Daoy (cell line): Measurements from ENCODE around the genes CLEC19A, TMC5 and GP2.

DNA sequence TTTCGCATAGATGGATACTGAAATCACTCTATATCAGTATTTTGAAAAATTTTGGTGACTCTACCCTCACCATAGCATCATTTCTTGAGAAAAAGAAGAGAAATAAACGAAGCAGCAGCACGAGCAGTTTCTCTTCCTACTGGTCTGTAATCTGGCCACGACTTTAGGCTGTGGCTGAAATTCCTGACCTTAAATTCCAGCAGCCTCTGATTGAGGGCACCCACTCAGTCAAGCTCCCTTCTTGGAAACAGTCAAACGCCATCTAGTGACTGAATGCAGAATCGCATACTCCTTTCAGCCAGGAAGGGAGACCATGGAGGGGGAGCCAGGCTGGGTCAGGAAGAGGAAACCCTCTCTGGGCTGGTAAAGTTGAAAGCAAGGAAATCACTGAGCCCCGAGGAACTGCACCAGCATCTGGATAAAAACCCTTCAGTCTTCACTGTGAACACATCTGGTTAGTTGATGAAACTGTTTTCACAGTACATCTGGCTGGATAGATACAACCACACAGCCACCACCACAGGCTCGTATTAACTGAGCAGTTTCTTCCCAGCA is 108.5 kb upstream of the XYLT1 start:
- RAMPAGE, long total RNA: no peak

DNA sequence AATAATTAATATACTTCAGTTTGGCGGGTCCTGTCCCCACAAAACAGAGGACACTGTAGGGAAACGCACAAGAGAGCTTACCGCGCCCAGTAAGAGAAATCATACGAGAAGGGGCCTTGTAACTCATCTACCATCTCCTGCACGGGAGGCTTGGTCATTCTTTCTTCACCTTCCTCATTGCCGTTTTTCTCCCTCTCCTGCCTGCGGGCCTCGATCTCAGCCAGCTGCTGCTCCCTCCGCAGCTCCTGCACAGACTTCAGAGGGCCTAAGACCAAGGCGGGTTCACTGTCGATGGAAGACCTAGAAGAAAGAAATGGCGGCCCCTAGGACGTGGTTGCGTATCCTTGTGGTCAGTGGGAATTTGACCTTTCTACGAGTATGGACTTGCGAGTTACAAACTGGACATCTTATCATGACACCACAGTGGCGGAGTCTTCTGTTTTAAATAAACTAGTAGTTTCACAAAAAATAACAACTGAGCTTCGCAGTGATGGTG is 41.2 kb downstream of the NOMO2 start:
- RAMPAGE, long total RNA: no peak

DNA sequence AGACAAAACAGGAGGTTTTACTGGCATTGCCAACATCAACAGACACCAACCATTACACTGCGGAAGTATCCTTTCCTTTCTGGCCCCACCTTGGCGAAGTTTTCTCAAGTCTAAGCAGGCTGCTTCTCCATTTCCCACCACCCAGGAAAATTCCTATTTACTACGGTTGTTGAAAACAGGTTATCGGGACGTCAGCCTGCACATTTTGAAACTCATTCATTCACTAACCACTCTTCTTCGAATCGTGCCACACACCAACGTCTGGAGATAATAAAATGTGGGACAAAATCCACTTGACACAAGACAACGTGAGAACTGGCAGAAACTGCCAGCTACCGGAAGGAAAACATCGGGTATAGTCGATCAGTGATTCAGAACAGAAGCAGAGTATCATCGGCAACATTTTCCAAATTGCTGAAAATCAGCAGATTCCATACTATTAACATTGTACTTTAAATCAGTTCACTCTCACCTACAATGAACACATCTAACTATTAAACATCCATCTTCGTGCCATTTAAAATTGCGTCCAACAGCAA is 935 bp downstream of the RPS15A start:
- RAMPAGE, long total RNA: no peak

GRCh38 chr16:18989175-18989779 is 5.5 kb downstream of the TMC7 start:
- RAMPAGE, long total RNA: no peak

GRCh38 chr16:19183662-19184174 is 15.7 kb downstream of the SYT17 start:
- RAMPAGE, long total RNA: no peak

DNA sequence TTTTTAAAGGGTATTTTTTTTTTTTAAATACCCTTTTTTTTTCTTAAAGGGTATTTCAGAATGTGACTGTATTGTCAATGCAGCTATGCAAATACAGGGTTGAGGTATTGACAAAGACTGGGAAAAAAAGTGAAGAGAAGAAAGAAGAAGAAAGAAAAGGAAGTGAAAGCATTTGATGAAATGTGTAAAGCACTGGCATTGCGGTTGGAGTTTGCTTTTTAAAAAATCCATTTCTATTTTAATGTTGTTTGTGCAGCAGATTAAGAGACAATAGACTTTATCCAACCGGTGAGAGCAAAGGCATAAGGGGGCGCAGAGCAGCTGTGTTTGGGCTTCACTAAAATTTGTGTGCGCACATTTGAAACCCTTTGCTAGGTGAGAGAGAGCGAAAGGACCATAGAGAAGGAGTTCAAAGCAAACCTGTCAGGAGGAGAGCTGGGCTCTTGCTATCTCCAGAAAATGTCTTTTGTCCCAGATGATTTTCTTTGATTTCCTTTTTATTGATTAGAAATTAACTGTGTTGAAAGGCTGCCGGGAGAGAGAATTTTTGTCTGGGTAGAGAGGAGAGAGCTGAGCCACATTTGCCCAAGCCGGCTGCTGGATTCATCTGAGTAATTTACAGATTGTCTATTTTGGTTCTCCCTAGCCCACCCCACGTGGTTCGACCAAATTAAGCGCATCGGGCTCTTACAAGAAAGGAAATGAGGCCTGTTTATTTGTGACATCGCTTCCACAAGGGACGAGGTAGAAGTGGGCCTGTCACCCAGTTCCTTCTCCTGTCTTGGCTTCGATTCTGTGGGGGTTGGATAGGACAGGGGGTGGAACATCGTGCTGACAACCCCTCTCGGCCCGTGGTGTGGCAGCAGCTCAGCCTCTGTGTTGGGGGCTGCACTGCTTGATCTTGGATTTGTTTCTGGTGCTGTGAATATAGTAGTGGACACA is 42.7 kb downstream of the SYT17 start:
- RAMPAGE, long total RNA: no peak

DNA sequence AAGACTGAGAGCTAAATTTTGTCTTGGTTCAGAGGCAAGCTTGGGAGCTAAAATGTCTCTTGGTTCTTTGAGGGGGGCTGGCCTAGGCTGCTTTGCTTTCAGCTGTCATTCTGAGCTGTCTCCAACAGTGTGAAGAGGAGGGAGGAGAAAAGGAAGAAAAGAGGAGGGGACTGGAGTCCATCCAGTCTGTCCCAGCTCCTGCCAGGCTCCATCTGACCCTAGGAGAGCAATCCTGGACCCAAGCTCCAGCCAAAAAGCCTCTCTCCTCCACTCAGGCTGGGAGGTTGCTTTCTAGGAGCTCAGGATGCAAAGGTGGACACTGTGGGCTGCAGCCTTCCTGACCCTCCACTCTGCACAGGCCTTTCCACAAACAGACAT is at the start of gene CLEC19A:
Gene CLEC19A (plus strand): TSS at position 184 of the 378 bp plus-strand sequence.
- RAMPAGE, long total RNA: no peak

- RAMPAGE, long total RNA: no peak
Measured at GRCh38 chr16:19384734-19385091, 33.0 kb upstream of the TMC5 start.

- RAMPAGE, long total RNA: no peak
Measured at GRCh38 chr16:19417316-19418429, at the start of gene TMC5. Gene TMC5 (plus strand): TSS chr16:19417883.

DNA sequence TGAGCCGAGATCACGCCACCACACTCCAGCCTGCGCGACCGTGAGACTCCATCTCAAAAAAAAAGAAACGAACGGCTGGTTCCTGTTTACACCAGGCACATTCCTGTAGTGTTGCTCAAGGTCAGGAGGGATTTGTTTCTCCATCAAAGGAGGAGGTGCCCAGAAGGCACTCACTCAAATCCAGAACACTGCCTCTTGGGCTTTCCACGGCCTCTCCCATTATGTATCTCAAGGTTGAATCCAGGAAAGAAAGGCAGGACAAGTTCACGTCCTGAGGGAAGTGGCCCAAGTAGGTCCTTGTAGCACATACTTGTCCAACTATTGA is 13.5 kb downstream of the KNOP1 start:
- RAMPAGE, long total RNA: no peak

DNA sequence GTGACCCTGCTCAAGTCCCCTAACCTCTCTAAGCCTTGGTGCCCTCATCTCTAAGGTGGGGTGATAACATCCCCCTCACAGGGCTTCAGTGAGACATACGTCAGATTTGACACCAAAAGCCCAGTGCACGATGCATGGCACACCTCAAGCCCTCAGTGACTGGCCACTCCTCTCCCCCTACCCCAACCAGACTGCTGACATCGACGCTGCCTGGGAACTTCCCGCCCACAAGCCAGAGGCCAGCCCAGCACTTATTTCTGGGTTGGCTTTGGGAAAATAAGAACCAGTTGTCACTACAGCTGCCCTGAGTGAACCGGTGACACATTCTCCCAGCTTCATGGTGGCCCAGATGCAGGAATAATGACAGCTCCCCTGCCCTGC is 9.6 kb downstream of the KNOP1 start:
- RAMPAGE, long total RNA: no peak

- RAMPAGE, long total RNA: no peak
Measured at GRCh38 chr16:19753701-19755008, 36.1 kb downstream of the IQCK start.

DNA sequence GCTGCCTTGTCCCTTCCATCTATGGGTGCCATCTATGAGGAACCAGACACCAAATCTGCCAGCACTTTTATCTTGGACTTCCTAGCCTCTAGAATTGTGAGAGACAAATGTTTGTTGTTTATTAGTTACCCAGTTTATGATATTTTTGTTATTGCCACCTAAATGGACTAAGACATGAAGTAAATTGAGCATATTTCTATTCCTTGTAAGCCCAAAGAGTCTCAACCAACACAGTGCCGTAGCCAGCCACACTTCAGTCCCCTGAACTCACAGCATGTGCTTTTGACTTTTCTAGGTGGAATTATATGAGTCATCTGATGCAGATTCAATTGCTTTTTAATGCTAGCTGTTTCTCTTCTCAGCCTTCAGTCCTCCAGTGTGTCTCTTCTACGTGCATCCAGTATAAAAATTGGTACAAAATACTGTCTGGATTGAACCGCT is 38.9 kb downstream of the IQCK start:
- RAMPAGE, long total RNA: no peak

DNA sequence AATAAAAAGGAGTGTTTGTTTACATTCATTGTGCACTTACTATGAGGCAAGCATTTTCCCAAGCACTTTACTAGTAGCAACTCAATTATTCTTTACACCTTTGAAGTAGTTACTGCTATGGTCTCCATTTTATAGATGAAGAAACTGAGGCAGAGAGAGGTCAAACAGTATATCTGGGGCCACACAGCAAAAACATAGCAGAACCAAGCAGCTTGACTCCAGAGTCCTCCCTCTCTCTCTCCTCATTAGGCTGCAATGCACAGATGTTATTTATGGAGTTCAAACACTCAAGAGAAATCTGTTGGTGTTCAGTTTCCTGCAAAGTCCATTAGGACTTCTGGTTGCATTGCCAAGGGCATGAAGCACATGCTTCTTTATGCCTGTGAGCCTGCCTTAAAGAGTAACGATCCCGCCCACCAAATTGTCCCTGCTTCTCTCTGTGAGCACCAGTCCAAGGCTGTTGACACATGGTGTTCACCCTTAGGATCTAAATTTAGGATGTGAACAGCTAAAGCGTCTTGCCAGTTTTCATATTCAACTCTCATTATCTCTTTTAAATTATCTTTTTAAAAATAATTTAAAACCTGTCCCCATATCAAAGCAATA is 44.0 kb downstream of the GPRC5B start:
- RAMPAGE, long total RNA: no peak

DNA sequence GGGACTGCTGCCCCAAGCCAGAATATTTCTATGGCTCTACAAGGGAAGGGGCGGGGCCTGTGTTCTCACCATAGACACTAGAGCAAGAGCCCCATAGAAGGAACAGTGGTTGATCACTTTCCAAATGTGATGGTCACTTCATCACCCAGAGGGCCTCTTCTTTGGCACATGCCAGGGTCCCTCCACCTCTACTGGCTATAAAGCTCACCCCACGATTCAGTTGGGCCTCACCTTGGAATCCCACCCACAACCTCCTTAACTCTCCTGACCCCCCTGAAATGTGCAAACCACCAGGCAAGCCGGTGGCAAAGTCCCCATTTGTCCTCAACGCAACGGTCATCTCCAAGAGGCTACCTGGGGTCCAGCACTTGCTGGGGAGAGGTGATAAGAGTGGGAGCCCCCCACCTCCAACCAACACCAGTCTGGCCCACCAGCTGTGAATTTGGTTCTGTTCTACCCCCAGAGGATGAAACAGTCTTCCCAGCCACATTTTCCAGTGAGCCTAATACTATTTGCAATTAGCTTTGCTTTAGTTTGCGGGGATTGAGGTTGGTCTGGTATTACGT is 24.8 kb downstream of the GPRC5B start:
- RAMPAGE, long total RNA: no peak

DNA sequence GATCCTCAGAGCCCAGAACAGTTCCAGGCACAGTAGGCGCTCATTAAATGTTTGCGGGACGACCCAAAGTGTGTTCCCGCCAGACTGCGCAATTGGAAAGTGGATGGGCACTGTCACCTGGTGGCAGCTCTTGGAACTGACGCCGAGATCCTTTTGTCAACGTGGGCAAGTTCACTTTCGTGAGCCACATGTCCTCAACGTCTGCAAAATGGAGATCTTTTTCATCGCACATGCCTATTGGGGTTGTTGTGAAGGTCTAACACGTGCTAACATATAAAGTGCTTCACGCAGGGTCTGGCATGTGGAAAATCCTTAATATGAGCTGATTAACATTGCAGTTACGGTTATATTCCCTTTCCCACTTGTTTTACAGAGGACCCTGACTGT is 1.7 kb upstream of the GPRC5B start:
- RAMPAGE, long total RNA: no peak

GRCh38 chr16:20216887-20217388 is 110.4 kb downstream of the GP2 start:
- RAMPAGE, long total RNA: no peak

- RAMPAGE, long total RNA: no peak
Measured at GRCh38 chr16:20327397-20328270, at the start of gene GP2. Gene GP2 (minus strand): TSS chr16:20327513.

DNA sequence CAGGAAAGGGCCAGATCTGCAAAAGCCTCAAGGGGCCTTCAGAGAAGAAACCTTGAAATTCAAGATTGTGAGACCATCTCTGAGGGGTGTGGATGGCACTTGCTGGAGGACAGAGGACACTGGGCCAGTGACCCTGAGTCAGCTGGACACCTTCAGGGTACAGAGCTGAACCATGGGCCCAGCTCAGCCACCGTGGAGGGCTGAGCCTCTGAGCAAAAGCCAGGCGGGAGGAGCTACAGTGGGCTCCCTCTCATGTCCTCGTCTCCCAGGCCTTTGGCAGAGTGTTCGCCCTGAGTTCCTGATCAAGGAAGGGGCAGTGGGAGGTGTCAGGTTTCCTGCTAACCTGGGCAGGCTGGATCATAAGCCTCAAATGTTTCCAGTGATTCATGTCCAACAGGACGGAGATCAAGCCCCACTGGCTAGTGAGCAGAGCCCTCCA is 3.0 kb downstream of the PDILT start:
- RAMPAGE, long total RNA: no peak

GRCh38 chr16:20439781-20440230 is 11.5 kb upstream of the ACSM2A start:
- RAMPAGE, long total RNA: no peak